CMK (cell line): ENCODE data around the genes SETD4, RIPPLY3 and VPS26C.

GRCh38 chr21:34933872-34934587, 115.1 kb downstream of the RUNX1 start:
- RRBS, result no CpG with 5 or more reads among the region's 2 CpGs

- RRBS, result no CpG with 5 or more reads among the region's 12 CpGs
Observed at GRCh38 chr21:35045376-35046098, 3.6 kb downstream of the RUNX1 start.

DNA sequence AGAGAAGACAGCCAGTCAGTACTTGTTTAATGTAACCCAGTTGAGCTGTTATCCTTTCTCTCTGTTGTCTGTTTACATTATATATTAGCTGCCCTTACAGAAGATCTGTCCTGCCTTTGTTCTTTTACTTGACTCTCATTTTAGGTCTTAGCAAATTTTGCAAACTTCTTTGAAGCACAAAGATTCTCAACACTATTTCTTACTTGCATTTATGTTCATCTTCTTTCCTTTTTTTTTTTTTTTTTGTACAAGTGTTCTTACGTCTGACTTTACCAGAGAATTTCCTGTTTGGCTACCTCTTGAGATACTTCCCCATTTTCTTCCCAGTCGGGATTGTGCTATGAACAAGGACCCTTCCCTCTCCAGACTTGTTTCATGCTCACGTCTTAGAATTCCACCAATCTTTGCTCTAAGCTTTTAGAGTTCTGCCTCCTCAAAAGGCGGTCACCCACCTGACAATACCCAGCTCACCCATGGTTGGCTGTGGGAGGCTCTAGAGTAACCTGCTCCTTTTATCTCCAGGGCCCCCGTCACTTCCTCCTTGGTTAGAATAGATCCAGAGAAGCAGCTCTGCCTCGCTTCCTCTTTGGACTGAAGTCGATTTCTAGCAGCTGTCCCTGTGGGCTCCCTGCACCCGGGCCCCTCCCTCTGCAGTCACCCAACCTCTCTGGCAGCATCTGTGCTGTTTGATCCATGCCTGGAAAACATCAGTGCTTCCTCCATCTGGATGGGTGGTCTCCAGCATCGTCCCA, 53.8 kb upstream of the RUNX1 start:
- RRBS, result no CpG with 5 or more reads among the region's 9 CpGs

DNA sequence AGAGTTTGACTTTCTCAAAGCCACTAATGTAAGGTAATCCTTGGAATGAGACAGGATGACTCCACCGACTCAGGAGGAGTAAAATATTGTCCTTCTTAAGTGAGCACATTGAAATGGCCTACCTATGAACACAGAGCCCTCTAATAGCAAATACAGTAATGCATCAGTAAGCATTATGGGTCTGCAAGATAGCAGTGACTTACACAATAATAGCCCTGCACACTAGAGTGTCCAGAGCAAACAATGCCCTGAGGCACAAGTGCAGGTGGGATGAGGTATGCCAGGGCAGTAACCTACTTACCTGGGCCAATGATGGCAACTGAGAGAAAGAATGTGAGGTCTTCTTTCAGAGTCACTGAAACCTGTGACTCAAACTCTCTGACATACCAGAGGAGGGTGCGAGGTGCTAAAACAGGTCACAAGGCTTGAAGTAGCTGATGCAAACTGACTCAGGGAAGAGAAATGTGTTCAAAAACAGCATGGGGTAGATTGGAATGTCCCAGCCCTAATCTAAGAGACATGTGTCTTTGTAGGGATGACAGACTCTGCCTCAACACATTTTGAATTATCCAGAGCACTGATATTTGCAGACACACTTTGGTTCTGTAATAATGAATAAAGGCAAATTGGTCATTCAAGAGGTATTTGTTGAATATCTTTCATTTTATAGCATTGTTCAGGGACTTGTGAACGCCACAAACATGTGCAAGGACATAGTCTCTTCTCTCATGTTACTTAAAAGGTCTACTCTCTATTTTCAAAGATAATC, 168.5 kb upstream of the RUNX1 start:
- RRBS, result no CpG with 5 or more reads among the region's 3 CpGs

- RRBS, result no CpG with 5 or more reads among the region's 47 CpGs
Observed at GRCh38 chr21:35886870-35887520, 173.3 kb downstream of the SETD4 start.

- RRBS, result 1% methylated on average over 11 of the region's 62 CpGs
Observed at GRCh38 chr21:36060163-36061300, at the start of gene SETD4. TSS of gene SETD4 (minus strand) at chr21:36060526.

DNA sequence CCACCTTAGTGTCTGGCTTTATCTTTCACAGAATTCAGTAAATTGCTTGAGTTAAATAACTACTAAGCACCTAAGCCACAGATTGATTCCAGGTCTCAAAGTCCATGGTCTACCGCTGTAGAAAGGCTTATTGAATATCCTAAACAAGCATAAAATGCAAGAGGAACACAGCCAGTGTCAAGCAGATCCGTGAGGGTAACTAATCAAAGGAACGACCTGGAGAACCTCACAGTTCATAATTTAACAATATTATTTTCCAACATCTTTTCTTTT, 4.0 kb upstream of the CBR1 start:
- RRBS, result no CpG with 5 or more reads among the region's 3 CpGs

DNA sequence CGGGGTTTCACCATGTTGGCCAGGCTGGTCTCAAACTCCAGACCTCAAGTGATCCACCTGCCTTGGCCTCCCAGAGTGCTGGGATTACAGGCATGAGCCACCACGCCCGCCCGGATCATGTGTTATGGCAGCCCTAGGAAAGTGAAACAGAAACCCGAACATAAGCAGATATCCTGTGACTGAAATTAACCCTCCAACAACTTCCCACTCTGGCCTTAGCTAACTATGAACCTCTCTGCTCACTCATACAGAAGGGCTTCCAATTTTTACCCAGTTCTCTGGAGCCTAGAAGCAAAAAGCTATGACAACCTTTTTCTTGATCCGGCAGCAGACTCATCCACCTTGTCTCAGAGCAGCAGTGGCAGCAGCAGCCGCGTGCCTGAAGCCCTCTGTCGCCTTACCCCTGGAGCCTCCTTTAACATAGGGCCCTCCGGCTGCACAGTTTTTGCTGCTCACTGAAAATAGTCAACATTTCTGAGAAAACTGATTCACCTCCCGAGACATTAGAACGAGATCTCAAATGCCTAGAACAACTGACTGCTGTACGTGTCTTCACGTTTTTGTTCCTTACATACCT, 9.3 kb downstream of the CBR1 start:
- RRBS, result 100% methylated on average over 2 of the region's 14 CpGs

- RRBS, result no CpG with 5 or more reads among the region's 4 CpGs
Observed at GRCh38 chr21:36173810-36174166, 17.2 kb downstream of the DOP1B start.

DNA sequence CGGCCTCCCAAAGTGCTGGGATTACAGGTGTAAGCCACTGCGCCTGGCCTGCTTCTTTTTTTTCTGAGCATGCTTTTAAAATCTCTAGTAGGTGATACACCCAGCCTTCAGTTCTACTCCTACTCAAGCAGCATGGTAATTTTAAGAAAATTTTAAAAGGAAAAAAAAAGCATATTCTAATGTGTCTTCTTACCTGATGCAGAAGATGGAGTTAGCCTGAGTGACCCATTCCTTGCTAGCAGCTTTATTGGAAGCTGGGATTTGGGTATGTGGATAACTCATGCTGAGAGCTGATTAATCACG, 31.2 kb downstream of the DOP1B start:
- RRBS, result no CpG with 5 or more reads among the region's 3 CpGs

DNA sequence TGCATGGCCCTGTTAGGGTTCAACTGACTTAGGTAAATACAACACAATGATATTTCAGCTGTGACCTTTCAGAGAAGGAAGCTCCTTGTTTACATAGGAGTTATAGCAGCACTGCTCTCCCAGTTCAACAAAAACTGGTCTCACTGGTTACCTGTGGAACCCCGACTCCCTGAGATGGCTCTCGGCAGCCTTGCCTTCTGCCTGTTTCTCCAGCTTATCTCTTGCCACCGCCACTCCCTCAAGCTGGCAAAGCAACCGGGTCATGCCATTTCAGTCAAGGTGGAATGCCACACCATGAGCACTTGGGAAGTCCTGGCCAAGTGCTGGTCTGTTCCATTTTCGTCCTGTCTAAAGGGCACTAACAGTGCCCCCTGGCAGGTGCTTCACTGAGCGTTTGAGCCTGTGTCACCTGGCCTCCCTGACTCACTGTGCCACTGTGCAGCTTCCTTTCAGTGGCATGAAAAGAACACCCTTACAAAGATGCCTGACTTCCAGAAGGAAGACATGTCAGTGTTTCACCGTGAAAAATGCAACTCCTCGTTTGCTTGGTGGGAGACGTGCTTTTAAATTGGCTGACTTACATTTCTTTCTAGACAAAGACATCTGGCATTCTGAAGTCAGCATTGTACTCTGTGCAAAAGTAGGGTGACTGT, 31.7 kb downstream of the DOP1B start:
- RRBS, result no CpG with 5 or more reads among the region's 9 CpGs

- RRBS, result 82% methylated on average over 7 of the region's 19 CpGs
Observed at GRCh38 chr21:36461567-36462105, 18.3 kb downstream of the CLDN14 start.

- RRBS, result 55% methylated on average over 10 of the region's 29 CpGs
Observed at GRCh38 chr21:36542598-36543182, 62.8 kb upstream of the CLDN14 start.

DNA sequence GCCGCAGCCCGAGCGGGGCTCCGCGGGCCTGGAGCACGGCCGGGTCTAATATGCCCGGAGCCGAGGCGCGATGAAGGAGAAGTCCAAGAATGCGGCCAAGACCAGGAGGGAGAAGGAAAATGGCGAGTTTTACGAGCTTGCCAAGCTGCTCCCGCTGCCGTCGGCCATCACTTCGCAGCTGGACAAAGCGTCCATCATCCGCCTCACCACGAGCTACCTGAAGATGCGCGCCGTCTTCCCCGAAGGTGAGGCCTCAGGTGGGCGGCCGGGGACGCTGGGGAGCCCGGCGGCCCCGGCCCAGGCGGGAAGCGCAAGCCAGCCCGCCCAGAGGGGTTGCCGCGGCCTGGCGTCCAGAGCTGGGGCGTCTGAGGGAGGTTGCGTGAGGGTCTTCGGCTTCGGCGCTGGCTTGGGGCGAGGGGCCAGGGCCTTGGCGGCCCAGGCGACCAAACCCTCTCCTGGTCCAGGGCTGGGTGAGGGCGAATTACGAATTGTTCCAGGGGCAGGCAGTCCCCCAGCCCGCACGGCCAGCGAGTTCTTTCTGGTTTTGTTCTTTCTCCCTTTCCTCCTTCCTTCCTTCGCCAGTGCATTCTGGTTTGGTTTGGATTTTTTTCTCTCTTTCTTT, 873 bp downstream of the SIM2 start:
- RRBS, result 85% methylated on average over 7 of the region's 51 CpGs

DNA sequence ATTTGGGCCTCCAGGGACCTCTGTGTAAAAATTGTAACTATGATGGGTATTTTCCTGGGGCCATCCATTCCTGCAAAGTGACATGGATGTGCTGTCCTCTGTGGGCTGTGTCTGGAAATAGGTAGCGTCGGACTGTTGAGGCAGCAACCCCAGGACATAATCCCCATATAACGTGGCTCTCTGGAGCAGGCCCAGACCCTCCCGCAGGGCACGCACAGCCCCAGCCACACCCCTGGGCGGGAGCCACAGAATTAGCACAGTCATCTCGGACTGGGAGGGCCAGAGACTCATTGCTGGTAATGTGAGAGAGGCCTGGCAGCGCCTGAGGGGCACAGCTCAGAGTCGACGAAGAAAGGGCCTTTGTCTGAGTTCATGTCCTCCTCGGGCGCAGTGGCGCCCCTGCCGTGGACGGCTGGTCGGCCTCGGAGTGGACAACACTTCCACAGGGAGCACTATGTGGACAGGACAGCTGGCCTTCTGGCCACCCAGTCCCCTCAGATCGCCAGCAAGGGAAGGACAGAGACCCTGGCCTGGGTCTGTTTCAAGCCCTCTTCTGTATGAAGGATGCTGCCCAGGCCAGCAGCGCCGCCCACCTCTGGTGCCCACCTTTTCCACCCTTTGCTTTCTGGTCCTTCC, 20.1 kb downstream of the SIM2 start:
- RRBS, result no CpG with 5 or more reads among the region's 20 CpGs

DNA sequence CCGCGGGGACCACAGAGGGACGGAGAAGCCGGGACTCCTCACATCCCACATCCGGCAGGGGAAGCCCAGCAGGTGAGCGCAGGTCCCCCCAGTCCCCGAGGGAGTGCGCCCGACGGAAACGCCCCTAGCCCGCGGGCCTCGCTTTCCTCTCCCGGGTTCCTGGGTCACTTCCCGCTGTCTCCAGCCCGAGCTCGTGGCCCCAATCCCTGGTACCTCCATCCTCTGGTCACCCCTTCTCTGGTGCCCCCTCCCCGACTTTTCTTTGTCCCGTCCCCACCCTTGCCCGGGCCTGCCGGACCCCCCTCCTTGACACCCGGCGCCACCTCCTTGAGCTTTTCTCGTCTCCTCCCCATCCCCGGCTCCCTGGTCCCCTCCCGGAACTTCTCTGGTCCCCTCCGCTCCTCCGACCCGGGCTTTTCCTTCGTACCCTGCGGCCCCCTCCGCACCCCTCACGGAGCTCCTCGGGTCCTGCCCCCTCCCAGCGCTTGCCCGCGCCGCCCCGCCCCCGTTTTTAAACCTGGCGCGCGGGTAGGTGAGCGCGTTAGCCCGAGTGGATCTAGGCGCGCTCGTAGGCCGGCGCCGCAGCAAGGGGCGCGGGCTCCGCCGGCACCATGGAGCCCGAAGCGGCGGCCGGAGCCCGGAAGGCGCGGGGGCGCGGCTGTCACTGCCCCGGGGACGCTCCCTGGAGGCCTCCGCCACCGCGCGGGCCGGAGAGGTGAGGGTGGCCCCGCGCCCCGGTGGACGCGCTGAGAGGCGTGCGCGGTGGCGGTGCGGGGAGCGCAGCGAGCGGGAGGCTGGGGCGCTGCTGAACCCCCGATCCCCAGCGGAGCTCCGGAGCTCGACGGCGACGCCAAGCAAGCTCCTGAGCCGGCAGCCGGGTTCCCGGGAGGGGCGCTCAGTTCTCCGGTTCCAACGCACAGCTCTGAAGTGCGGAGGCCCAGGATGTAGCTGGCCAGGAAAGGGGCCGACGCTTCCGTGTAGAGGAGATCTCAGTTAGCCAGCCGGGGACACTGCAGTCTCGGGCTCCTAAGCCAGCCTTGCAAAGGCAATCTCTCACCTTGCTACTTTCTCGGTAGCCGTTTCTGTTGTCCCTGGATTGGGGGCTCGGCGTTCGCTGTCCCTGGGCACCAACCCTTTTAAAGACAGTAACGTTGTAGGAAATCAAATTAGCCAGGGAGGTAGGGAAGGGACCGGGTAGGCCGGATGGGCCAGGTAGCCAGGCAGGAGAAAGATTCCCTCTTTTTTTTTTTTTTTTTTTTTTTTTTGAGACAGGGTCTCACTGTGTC, at the start of gene RIPPLY3:
TSS of gene RIPPLY3 (plus strand) at position 541 of the 1,286 bp plus-strand sequence.
- RRBS, result 64% methylated on average over 42 of the region's 114 CpGs

- RRBS, result no CpG with 5 or more reads among the region's 34 CpGs
Observed at GRCh38 chr21:37009768-37010477, 3.4 kb downstream of the RIPPLY3 start.

DNA sequence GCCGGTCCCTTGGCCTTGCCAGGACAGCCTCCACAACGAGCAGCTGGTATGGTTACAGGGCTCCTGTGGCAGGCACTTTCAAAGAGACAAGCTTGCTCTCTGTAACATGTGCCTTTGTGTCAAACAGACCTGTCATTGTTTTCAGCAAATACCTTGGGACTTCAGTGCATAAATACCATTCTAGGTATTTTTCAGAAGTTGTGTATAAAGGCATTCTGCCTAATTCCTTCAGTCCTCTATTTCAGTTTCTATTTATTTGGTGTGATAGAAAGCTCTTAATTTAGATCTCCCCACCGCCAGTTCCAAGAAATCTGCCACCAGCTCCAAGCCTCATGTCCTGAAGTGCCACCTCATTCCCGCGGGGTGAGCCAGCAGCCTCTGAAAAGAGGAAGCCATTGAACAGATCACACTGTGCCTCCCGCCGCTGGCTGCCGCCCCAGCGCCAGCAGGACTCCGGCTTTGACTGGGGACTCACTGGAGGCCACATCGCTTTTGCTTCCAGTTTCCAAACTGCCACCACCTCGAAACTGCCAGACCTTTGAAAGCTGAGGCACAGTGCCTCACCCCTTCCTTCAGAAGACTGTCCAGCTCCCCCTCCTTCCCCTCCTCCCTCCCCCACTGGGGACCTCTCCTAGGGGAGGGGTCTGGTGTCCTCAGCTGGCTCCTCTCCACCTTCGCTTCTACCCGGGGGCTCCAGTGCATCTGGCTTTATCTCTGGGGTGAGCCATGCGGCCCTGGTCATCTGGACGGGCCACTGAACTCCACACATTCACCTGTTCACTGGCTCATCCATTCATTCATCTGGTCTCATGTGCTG, 59.1 kb downstream of the VPS26C start:
- RRBS, result no CpG with 5 or more reads among the region's 16 CpGs

DNA sequence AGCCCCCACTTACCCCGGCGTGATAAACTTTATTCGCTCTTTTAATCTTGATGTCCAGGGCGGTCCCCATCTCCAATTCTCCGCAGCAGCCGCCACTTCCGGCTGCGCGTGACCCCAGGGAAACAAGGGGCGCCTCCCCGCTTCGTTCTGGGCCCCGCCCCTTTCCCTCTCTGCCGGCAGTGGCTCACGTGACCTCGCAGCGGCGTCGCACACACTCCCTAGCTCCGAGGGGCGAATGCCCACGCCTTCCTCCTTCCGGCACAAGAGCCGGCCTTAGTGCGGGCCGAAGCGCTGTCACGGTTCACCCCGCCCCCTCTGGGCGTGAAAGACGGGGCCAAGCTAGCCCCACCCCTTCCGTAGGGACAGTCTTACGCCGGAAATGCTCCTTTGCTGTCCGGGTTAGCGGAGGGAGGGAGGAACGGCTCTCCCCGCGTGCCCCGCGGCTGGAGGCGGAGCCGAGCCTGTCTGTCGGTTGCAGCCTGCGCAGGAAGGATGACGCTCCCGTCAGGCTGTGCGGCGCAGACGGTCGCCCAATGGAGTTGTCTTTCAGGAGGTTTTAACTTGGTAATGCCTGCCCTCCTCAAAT, at the start of gene VPS26C:
TSS of gene VPS26C (minus strand) at position 110 of the 586 bp plus-strand sequence.
- RRBS, result under 1% methylated on average over 25 of the region's 51 CpGs

DNA sequence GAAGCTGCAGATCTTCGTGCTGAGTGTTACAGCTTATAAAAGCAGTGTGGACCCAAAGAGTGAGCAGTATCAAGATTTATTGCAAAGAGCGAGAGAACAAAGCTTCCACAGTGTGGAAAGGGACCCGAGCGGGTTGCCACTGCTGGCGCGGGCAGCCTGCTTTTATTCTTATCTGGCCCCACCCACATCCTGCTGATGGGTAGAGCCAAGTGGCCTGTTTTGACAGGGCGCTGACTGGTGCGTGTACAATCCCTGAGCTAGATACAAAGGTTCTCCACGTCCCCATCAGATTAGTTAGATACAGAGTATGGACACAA, 15.4 kb upstream of the VPS26C start:
- RRBS, result no CpG with 5 or more reads among the region's 9 CpGs